Right common carotid artery plus branches (tissue), 1 donor: ENCODE measurements around a stretch of chr7.

GRCh38 chr7:159195583-159196234, 51.0 kb upstream of the VIPR2 start:
- PRO-cap, result no peak